HT-29 (cell line): ENCODE data around the genes SERTAD1, SHKBP1 and HNRNPUL1.

DNA sequence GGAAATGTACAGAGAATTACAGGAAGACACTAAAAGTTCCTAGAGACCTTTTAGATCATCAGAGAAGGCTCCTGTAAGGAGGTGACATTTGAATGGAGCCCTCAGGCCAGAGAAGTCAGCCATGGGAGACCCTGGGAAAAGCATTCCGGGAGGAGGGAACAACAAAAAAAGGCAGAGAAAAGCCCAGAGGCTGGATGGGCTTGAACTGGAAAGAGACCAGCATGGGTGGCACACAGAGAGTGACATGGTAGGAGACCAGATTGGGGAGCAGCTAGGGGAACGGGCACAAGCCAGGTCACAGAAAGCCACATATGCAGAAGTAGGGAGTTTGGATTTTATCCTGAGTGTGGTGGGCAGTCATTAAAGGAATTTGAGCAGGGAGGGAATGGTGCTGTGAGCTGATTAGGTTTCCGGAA, 1.2 kb downstream of the SERTAD1 start:
- RAMPAGE, long total RNA: no peak

DNA sequence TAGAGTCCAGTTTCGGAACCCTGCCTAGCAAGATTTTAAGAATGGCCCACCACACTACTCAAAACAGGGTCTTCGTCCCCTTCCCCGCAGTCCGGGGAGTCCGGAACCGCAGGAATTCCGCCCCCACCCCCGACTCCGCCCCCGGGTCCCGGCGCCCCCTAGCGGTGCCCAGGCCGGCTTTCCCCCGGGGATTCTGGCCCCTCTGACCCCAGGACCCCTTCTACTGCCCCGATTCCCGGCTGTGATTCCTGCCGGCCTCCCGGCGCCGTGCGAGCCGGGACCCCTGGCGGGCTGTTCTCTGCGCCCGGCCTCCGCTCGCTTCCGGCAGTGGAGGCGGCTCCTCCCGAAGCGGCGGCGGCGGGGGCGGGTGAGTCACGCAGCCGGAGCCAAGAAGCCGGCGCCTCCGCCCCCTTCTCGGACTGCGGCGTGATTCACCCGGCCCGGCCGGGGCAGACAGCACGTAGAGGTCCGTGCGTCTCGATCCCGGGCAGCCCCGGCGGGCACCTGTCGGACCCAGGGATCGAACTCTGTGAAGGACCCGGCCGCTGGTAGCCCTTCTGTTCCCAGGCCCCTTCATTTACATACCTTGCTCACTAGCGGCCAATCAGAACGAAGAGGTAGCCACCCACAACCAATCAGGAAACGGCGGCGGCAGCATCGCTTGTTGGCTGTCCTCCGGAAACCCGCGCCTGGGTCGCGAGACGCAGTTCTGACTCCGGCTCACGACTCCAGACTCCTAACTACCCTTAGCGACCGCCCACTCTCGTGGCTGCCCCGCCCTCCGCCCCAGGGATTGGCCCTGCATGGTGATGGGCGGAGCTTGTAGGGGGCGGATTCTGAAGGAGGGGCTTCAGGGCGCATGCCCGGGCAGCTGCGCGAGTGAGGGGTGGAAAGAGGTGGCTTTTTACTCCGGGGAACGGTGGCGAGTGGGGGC, at the start of gene SERTAD1:
SERTAD1 (minus strand) TSS at position 711 of the 934 bp plus-strand sequence.
- RAMPAGE, long total RNA: no peak

GRCh38 chr19:40463060-40463563, 2.4 kb downstream of the BLVRB start:
- RAMPAGE, long total RNA: no peak

GRCh38 chr19:40576018-40576986, at the start of gene SHKBP1:
SHKBP1 (plus strand) TSS chr19:40576873.
- RAMPAGE, long total RNA: no peak

DNA sequence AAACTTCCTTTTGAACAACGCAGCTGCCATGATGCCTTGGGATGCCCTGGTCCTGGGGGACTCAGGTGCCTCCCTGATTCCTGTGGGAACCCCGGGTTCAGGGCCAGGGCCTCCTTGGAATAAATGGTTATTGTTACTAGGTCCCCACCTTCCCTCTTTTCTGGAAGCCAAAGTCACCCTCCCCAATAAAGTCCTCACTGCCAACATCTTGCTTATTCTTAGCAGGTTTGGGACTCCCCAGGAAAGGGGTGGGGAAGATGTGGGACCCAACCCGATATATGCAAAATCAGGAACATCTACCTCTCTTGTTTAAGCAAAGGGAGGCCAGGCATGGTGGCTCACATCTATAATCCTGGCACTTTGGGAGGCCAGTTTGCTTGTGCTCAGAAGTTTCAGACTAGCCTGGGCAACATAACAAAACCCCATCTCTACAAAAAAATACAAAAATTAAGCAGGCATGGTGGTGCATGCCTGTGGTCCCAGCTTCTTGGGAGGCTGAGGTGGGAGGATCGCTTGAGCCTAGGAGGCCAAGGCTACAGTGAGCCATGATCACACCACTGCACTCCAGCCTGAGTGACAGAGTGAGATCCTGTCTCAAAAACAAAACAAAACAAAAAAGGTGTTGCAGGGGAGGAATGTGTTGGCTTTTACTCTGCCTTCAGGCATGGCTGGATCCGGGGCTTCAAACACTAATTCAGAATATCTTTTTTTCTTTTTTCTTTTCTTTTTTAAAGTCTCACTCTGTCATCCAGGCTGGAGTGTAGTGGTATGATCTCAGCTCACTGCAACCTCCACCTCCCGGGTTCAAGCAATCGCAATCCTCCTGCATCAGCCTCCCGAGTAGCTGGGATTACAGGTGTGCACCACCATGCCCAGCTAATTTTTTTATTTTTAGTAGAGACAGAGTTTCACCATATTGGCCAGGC, 9.7 kb upstream of the LTBP4 start:
- RAMPAGE, long total RNA: no peak

GRCh38 chr19:40663228-40663987, 27.0 kb downstream of the NUMBL start:
- RAMPAGE, long total RNA: no peak

DNA sequence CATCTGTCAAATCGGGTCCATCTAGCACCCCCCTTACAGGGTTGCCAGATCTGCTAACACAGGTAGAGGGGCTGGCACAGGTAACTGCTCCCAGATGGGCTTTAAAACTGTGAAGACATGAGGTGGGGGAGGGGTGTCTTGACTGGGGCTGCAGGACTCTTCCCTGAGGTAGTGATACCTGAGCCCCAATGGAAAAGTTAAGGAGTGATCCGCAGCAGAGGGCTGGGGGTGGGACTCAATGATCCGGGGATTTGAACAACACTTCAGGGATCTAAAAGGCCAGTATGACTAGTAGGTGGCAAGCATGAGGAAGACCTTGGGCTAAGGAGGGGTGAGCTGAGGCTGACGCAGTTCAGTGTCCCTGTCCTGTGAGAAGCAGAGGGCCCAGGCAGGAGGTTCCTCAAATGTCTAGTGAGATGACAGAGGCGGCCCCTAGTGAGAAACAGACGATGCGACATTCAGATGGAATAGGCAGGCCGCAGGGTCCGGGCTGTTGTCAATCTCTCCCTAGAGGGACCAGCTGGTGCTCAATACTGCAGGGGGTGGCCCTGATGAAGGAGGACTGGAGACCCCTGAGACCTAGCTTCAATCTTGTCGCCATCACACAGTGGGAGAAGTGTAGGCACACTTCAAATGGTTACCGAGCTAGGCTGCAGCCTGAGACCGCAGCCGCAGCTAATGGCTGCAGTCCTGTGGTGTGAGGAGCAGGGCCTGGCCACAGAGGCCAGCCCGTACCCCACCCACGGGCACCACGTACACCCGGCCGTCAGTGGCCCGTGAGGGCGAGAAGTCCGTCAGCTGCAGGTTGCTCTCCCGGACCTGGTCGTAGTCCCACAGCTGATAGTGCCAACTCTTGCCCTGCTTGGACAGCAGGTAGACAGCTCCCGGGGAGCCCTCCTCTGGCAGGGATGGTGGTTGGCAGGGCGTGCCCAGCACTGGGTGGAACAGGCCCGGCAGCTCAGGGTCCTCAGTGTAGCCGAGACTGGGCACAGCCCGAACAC, 8.2 kb downstream of the ACTMAP start:
- RAMPAGE, long total RNA: no peak

- RAMPAGE, long total RNA: no peak
Measured at GRCh38 chr19:40799348-40800182, 574 bp downstream of the EGLN2 start.

DNA sequence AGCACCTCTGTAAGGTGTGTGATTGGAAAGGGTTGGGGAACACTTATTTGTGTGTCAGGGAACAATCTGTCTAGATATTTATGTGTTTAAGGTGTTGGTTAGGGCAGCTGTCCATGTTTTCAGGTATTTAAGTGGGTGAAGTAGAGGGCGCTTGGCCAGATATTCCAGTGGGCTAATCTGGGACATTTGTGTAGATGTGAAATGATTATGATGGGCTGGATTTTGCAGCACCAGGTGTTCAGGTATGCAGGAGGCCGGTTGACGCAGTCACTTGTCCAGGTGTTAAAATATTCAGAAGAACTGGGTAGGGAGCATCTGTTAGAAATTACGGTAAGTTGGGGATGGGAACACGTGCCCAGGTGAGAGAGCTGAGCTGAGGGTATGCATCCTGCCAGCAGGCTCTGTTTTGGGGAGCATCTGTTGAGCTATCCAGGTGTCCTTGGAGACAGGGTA, 2.6 kb downstream of the CYP2A6 start:
- RAMPAGE, long total RNA: no peak

DNA sequence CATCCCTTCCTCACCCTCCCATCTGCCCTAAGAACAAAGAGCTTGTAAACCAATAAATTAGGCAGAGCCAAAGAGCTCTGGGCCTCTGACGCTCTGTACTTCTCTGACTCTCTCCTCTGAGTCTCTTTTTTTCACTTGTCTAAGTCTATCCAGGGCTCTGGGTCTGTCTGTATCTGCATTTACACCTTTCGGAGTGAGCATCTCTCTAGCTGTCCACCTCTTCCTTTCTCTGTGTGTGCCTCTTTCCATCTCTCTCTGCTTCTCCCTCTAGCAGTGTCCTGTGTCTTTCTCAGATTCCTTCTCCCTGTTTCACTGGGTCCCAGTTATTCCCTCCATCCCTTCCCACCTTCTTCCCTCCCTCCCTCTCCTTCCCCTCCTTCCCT, 32.0 kb upstream of the CYP2B6 start:
- RAMPAGE, long total RNA: no peak

GRCh38 chr19:41167500-41168086, 25.4 kb upstream of the CYP2S1 start:
- RAMPAGE, long total RNA: no peak

DNA sequence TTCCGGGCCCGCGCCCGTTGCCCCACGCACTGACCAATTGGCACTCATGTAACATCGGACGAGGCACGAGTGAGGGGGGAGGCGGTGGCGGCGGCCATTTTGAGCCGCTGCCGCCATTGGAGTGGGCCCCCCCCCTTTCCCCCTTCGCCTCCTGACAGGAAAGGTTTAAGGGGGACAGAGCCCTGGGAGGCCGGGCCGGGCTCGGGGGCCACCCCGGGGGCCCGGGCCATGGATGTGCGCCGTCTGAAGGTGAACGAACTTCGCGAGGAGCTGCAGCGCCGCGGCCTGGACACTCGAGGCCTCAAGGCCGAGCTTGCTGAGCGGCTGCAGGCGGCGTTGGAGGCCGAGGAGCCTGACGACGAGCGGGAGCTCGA, at the start of gene HNRNPUL1:
HNRNPUL1 (plus strand) TSS at position 97 of the 374 bp plus-strand sequence.
- RAMPAGE, long total RNA: start-site peak on the plus strand centred at position 125 of the sequence, 137 bp wide, 88 and 65 reads in 2 replicates

GRCh38 chr19:41264650-41265624, 765 bp downstream of the HNRNPUL1 start:
- RAMPAGE, long total RNA: start-site peak on the plus strand at chr19:41264992-41265109, 49 and 58 reads in 2 replicates

DNA sequence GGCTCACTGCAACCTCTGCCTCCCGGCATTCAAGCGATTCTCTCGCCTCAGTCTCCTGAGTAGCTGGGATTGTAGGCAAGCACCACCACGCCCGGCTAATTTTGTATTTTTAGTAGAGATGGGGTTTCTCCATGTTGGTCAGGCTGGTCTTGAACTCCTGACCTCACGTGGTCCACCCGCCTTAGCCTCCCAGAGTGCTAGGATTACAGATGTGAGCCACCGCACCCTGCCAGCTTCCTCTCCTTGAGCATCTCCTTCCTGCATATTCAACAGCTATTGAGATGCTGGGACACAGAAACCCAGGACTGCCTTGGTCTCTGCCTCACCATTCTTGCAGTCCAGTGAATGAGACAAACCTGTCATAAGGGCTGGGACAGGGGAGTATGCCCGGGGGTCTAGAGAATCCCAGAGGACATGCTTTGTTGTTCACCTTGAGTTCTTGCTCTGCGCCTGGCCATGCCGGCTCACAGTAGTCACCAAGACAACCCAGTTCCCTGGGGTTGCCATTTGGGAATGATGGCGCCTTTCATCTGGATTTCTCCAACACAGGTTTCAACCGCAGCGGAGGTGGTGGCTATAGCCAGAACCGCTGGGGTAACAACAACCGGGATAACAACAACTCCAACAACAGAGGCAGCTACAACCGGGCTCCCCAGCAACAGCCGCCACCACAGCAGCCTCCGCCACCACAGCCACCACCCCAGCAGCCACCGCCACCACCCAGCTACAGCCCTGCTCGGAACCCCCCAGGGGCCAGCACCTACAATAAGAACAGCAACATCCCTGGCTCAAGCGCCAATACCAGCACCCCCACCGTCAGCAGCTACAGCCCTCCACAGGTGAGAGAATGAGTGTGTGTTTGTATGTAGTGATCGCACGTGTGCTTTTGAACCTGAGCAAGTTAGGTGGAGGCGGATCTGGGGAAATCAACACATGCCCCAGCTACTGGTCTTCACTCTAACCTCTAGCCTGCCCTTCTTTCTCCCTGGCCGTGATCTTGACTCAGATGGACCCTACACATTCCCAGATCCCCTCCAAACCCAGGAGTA, 6.2 kb upstream of the CCDC97 start:
- RAMPAGE, long total RNA: no peak

- RAMPAGE, long total RNA: no peak
Measured at GRCh38 chr19:41309146-41309667, 765 bp upstream of the CCDC97 start.

DNA sequence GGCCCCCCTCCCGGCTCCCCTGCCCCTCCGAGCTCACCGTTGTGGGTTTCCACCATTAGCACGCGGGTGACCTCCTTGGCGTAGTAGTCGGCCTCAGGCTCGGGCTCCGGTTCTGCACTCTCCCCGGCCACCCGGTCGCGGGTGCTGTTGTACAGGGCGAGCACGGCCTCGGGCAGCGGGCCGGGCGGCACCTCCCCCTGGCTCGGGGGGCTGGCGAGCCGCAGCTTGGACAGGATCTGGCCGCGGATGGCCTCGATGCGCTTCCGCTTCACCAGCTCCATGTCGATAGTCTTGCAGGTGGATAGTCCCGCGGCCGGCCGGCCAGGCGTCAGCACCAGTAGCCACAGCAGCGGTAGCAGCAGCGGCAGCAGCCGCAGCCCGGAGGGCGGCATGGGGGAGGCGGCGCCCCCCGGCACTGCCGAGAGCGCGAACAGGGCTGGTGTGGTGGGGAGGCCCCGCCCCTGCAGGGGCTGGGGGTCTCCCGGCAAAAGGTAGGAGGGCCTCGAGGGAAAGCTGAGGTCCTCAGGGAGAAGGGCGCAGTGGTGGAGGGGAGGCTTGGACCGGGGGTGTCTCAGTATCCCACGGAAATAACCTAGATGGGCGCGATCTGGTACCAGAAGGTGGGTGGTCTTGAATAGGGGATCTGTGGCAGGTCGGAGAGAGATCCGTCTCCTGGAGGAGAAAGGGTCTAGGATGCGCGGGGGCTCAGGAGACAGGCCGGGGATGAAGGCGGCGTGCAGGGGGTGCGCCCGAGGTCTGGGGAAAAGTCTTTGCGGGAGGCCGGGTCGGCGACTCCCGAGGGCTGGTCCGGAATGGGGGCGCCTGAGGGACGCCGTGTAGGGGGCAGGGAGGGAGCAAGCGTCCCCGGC, 835 bp downstream of the TGFB1 start:
- RAMPAGE, long total RNA: no peak

DNA sequence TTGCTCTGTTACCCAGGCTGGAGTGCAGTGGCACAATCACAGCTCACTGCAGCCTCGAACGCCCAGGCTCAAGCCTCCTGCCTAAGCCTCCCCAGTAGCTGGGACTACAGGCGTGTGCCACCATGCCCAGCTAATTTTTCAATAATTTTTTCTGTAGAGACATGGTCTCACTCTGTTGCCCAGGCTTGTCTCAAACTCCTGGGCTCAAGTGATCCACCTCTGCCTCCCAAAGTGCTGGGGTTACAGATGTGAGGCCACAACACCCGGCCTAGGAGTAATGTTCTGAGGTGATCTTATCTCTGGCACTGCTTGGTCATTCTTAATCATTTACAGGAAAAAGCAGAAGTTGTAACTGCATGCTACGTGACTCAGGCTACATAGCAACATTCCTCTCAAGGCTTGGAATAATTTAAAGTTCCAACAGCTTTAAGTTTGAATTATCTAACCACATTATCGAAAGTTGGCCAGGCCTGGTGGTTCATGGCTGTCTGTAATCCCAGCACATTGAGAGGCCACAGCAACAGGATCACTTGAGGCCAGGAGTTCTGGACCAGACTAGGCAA, 3.8 kb upstream of the B9D2 start:
- RAMPAGE, long total RNA: no peak

DNA sequence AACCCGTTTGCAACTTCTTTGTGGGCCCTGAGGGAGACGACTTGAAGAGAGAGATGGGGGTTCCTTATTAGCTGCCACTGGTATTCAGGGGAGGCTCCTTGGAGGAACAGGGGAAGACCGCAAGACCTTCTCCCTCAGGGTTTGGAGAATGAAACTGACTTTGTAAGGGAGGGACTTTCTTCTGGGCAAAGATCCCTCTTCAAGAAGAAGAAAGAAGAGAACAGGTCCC, 439 bp downstream of the BCKDHA start:
- RAMPAGE, long total RNA: no peak

DNA sequence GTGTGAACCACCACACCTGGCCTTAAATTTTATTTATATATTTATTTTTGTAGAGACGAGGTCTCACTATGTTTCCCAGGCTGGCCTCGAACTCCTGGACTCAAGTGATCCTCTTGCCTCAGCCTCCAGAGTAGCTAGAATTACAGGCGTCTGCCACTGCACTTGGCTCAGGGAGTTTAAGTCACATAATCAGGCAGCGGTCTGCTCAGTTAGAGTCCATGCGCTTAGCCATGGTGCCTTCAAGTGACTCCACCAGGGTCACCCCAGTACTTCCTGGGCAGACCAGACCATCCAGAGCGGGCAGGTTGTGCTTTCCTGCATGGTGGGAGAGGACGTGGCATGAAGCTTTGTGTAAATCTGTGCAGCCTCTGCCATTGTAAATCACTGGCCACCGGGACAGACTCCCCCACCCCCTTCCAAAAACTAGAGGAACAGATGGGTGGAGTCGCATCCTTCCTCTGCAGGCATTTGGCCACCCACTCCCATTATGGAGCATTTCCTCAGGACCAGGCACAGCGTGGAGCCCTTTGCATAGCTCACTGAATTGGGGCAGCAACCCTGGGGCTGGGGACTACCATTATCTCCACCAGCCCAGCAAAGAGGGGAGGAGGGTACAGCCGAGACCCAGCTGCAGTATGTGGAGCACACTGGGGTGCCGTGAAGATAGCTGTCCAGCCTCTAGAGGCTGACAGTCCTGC, 8.1 kb downstream of the BCKDHA start:
- RAMPAGE, long total RNA: no peak

- RAMPAGE, long total RNA: no peak
Measured at GRCh38 chr19:41420329-41421164, 6.6 kb downstream of the B3GNT8 start.